Peyer's patch (tissue), 4 donors: ENCODE measurements around a stretch of chr16.

GRCh38 chr16:23504013-23504458 lies 6.3 kb downstream of the GGA2 start:
- PRO-cap = no peak
- RAMPAGE, long total RNA, 4 experiments = no peak in any of the 4 experiments

- PRO-cap = no peak
- RAMPAGE, long total RNA, 4 experiments = no peak in any of the 4 experiments
Measured at GRCh38 chr16:23516609-23517227, 6.4 kb upstream of the GGA2 start.

- PRO-cap = no peak
- RAMPAGE, long total RNA, 4 experiments = no peak in any of the 4 experiments
Measured at GRCh38 chr16:23518061-23519016, 8.0 kb upstream of the GGA2 start.

DNA sequence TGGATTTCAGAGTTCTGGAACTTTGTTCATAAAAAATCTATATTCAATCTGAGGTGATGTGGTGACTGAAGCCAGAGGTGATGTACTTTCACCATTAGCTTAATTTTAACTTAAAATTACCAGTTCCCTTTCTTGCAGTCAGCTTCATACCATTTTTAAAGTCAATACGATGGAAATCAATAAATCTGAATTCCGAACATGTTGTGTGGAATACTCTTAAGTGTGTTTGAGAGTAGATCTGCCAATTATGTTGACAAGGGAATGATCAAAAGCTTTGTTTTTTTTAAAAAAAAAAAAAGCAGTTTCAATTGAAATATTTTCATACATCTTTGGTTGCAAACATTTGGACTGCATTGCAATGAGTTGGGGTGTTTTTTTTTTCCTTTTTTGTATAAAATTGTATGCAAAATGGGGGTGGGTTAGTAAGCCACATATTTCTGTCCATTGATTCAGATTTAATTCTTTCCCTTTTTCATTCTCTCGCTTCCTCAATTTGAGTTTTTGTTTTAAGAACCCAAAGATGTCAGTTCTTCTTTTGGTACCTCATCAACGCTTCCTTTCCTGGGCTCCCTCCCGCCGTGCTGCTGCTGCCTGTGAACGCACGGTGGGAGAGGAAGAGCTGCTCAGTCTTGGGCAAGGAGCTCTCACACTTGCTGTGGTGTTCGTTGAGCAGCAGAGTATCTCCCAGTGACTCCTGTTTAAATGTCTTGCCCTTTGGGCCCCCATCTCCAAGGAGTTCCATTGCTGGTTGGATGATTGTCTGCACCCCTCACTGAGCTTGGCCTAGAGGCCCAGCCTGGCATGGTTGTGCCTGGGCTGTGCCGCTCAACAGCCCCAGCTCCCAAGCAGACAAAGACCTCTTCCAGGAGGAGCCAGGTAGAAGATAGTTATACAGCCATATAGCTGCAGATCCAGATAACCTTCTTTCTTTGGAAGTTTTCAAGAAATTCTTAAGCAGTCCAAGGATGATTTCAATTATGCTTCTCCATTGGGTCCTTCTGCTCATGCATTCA lies 13.4 kb downstream of the UBFD1 start:
- PRO-cap = no peak
- RAMPAGE, long total RNA, 4 experiments = no peak in any of the 4 experiments

- PRO-cap = no peak
- RAMPAGE, long total RNA, 4 experiments = no peak in any of the 4 experiments
Measured at GRCh38 chr16:23596894-23597515, 889 bp upstream of the NDUFAB1 start.

- PRO-cap = no peak
- RAMPAGE, long total RNA, 4 experiments = no peak in any of the 4 experiments
Measured at GRCh38 chr16:23634929-23635530, 6.1 kb downstream of the PALB2 start.

DNA sequence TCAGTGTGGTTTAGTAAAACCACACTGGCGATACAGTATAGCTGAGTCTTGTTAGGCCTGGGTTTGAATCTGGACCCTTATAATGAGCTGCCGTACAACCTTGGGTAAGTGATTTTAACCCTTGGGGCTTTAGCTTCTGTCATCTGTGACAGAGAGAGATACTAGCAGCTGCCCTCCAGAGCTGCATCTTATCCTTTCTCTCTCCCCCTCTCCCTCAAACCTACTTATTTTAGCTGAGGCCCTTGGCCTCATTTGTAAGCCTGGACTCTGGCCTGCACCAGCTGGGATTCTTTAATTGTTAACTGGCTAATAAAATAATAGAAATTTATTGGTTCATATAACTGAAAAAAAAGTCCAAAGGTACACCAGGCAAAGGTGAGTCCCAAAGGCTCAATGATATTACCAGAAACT lies 9.8 kb downstream of the CHP2 start:
- PRO-cap = bidirectional peak, plus-strand start outside the sequence, minus-strand start at position 216 of the sequence
- RAMPAGE, long total RNA, 4 experiments = no peak in any of the 4 experiments

DNA sequence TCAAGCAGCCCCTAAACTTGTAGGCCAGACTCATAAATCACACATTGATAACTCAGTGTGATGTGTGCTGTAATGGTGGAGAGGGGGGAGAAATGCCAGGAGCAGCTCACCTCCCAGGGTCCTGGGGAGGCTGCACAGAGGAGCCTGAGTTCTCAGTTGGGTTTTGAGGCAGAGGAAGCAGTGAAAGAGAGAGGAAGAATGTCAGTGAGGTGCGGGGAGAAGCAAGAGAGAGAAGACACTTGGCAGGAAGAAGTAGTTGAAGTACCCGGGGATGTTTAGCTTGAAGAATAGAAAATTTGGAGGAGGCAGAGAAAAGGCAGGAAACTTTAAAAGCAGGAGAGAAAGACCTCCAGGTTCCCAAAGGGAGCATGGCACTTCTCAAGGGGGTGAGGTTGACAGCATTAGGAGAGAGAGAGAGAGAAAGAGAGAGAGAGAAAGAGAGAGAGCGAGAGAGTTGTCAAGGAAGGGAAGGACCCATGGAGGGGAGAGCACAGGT lies 23.7 kb downstream of the PRKCB start:
- PRO-cap = no peak
- RAMPAGE, long total RNA, 4 experiments = no peak in any of the 4 experiments

DNA sequence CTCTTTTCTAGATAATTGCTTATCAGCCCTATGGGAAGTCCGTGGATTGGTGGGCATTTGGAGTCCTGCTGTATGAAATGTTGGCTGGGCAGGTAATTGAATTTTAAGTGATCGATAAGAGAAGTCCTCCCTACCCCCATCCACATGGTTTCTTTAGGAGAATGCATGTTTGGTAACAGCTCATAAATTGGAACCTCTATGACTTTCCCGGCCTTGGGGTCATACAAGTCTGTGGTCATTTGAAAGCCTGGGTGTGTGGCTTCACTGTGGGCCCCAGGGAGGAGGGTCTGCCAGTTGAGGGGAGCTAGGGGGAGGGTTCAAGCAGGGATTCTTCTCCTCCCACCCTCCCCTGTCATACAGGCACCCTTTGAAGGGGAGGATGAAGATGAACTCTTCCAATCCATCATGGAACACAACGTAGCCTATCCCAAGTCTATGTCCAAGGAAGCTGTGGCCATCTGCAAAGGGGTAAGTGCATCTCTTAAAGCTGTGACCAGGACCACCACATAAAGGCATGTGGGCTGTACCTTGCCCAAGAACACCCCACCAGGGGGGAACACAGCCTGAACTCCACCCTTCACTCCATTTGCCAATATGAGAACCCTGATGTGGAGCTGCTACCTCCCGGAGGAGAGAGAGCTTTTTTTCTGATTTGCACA lies 70.9 kb upstream of the CACNG3 start:
- PRO-cap = no peak
- RAMPAGE, long total RNA, 4 experiments = start-site peak on the plus strand in 1 of 4 experiments, centred at position 226 of the sequence, 5 reads per replicate

DNA sequence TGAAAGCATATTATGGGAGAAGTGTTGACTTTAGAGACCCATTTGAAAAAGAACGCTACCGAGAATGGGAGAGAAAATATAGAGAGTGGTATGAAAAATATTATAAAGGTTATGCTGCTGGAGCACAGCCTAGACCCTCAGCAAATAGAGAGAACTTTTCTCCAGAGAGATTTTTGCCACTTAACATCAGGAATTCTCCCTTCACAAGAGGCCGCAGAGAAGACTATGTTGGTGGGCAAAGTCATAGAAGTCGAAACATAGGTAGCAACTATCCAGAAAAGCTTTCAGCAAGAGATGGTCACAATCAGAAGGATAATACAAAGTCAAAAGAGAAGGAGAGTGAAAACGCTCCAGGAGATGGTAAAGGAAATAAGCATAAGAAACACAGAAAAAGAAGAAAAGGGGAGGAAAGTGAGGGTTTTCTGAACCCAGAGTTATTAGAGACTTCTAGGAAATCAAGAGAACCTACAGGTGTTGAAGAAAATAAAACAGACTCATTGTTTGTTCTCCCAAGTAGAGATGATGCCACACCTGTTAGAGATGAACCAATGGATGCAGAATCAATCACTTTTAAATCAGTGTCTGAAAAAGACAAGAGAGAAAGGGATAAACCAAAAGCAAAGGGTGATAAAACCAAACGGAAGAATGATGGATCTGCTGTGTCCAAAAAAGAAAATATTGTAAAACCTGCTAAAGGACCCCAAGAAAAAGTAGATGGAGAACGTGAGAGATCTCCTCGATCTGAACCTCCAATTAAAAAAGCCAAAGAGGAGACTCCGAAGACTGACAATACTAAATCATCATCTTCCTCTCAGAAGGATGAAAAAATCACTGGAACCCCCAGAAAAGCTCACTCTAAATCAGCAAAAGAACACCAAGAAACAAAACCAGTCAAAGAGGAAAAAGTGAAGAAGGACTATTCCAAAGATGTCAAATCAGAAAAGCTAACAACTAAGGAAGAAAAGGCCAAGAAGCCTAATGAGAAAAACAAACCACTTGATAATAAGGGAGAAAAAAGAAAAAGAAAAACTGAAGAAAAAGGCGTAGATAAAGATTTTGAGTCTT lies 30.1 kb downstream of the RBBP6 start:
- PRO-cap = no peak
- RAMPAGE, long total RNA, 4 experiments = start-site peak on the plus strand in 1 of 4 experiments, centred at position 507 of the sequence, 16 reads per replicate

- PRO-cap = unidirectional peak, plus-strand start at chr16:24570448
- RAMPAGE, long total RNA, 4 experiments = start-site peak on the plus strand in 1 of 4 experiments, at chr16:24570382-24570448 at its widest, 21 reads per replicate
Measured at GRCh38 chr16:24570178-24570571, 30.8 kb downstream of the RBBP6 start.

GRCh38 chr16:24571383-24572417 lies 32.3 kb downstream of the RBBP6 start:
- PRO-cap = no peak
- RAMPAGE, long total RNA, 4 experiments = no peak in any of the 4 experiments

DNA sequence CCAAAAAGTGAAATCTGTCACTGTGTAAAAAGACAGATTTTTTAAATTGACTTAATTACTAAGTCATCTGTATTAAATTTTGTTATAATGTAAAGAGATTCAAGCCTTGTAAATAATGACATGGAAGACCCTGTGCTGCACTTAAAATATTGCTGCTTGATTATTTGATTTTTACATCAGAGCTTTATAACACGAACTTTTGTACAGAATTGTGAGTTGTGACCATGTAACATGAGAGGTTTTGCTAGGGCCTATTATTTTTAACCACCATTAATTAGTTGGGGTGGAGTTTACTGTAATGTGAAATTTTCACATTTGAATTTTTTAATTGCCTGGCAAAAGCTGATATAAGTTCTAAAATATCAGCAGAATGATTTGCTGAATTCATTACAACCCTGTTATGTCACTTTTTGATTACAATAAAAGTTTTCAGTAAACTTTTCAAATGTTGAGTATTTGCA lies 33.1 kb downstream of the RBBP6 start:
- PRO-cap = no peak
- RAMPAGE, long total RNA, 4 experiments = no peak in any of the 4 experiments

- PRO-cap = no peak
- RAMPAGE, long total RNA, 4 experiments = start-site peak on the plus strand in 1 of 4 experiments, at chr16:24790043-24790614 at its widest, 34 to 57 reads per replicate
Measured at GRCh38 chr16:24789878-24790775, 55.6 kb upstream of the SLC5A11 start.

DNA sequence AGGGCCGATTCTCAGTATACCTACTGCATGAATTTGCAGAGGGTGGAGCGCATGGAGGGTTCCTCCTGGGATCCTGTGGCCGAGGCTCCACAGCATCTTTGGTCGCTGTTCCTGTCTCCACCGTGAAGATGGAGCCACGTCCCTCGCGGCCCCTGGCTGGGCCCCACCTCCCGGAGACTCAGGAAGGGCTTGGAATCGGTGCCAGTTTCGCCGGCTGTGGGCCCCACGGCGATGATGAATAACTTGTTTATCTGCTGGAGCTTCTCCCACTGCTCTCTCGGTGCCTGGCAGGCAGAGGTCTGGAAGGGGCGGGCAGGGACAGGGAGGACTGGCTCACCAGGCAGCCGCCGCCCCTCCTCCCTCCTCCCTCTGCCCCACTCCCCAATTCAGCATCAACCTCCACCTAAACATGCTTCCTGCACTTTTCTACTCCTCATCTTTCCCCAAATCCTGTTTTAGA lies 8.1 kb downstream of the SLC5A11 start:
- PRO-cap = no peak
- RAMPAGE, long total RNA, 4 experiments = no peak in any of the 4 experiments

GRCh38 chr16:24947198-24947852 lies 67.8 kb downstream of the ARHGAP17 start:
- PRO-cap = no peak
- RAMPAGE, long total RNA, 4 experiments = no peak in any of the 4 experiments

- PRO-cap = no peak
- RAMPAGE, long total RNA, 4 experiments = no peak in any of the 4 experiments
Measured at GRCh38 chr16:24994203-24994702, 20.9 kb downstream of the ARHGAP17 start.

DNA sequence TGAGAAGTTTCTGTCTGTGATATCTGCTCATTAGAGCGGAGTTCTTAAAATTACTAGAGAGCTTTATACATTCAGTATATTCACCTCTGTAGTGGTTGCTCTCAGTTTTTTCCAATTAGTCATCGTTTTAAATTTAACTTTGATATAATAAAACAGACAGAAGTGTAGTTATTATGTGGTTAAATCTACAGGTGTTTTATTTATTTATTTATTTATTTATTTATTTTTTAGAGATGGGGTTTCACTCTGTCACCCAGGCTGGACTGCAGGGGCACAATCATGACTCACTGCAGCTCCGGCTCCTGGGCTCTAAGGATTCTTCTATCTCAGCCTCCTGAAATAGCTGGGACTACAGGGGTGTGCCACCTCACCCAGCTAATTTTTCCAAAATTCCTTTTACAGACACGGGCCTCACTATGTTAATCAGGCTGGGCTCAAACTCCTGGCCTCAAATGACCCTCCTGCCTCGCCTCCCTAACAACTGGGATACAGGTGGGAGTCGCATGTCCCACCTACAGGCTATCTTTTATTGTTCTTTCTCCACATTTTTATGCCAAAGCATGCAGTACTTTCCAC lies 15.9 kb downstream of the ARHGAP17 start:
- PRO-cap = no peak
- RAMPAGE, long total RNA, 4 experiments = no peak in any of the 4 experiments

DNA sequence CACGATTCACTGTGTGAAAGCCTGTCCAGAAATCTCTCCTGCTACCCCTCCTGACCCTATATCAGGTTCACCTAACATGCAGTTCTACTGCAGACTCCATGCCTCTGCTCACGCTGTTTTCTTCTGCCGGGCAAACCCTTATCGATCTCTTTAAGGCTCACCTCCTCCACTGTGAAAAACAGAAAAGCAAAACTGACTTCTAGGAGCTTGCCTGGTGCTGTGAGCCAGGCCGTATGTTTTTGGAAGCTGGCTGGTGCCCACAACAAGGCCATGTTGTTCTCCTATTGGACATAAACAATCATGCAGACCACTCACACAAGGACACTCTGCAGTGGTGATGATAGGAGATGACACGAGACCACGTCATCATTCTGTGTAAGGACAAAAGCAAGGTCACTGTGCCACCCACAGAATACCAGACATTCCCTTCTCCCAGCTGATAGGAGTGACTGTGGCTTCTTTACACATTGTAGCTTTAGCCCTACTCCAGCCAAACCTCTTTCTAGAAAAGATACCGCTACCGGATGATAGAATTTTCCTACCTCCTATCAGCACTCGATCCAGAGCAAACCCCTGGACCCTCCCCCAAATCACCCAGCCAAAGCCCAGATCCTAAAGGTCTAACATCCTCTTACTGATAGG lies 47.7 kb upstream of the LCMT1 start:
- PRO-cap = no peak
- RAMPAGE, long total RNA, 4 experiments = no peak in any of the 4 experiments

DNA sequence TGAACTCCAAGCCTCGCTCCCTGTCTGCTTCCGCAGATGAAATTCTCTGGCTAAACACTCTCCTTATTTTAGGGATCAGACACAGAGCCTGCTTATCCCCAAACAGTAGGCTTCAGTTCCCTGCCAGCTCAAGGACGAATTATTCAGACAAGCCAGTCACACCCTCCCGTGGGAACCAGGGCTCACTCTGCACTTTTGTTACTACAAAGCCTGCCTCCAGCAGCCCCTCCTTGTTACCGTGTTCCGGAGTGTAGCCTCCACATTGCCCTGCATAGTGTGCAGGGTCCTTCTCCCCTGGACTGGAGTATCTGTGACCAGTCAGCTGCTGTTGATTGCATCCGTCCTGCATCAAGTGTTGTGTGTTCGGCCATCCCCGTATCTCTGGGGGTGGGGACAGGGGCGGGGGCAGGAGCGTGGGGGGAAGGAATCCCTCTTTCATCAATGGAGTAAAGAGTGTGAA lies 46.5 kb upstream of the LCMT1 start:
- PRO-cap = no peak
- RAMPAGE, long total RNA, 4 experiments = no peak in any of the 4 experiments